ENCODE measurements around the genes POLR1G, GIPR and NANOS2.

DNA sequence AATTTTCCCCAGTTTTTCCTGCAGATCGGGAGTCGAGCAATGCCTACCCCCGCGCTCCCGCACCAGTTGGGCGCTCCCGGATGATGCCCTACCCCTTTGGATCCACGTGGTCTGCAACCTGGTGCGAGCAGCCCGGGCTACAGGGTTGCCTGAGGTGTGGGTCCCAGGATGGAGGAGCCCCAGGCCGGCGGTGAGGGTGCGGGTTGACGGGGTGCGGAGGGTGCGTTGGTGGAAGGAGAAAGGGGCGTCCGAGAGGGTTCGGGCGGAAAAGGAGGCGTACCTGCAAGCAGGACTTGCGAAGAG lies at the start of gene POLR1G:
TSS of gene POLR1G (plus strand) at position 116 of the 303 bp plus-strand sequence.
- PRO-cap, result bidirectional peak, plus-strand start at position 116 of the sequence, minus-strand start outside the sequence
CAGE:
- cytosol, long polyA plus RNA, result start-site peak on the plus strand centred at position 129 of the sequence, 75 bp wide, 442 and 1,268 reads in 2 replicates
- long polyA plus RNA, result start-site peak on the plus strand centred at position 135 of the sequence, 46 bp wide, 389 and 49 reads in 2 replicates
- nucleus, long polyA plus RNA, result start-site peak on the plus strand centred at position 123 of the sequence, 64 bp wide, 458 and 2,312 reads in 2 replicates

DNA sequence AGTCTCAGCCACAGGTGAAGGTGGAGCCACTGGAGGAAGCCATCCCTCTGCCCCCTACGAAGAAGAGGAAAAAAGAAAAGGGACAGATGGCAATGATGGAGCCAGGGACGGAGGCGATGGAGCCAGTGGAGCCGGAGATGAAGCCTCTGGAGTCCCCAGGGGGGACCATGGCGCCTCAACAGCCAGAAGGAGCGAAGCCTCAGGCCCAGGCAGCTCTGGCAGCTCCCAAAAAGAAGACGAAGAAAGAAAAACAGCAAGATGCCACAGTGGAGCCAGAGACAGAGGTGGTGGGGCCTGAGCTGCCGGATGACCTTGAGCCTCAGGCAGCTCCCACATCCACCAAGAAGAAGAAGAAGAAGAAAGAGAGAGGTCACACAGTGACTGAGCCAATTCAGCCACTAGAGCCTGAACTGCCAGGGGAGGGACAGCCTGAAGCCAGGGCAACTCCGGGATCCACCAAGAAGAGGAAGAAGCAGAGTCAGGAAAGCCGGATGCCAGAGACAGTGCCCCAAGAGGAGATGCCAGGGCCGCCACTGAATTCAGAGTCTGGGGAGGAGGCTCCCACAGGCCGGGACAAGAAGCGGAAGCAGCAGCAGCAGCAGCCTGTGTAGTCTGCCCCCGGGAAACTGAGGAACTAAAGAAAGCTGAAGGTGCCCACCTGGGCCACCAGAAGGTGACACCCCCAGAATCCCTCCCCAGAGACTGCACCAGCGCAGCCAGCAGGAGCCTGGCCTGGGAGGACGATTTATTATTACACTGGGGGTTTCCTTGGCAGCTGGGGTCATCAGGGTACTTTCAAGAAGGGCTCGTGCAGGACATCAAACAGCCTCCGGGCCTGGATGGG lies 2.7 kb downstream of the POLR1G start:
- PRO-cap, result no peak
CAGE:
- cytosol, long polyA plus RNA, result no peak
- long polyA plus RNA, result no peak
- nucleus, long polyA plus RNA, result no peak

- PRO-cap, result no peak
CAGE:
- cytosol, long polyA plus RNA, result no peak
- long polyA plus RNA, result no peak
- nucleus, long polyA plus RNA, result no peak
These were observed 4.3 kb downstream of the FOSB start for GRCh38 chr19:45472250-45472419.

DNA sequence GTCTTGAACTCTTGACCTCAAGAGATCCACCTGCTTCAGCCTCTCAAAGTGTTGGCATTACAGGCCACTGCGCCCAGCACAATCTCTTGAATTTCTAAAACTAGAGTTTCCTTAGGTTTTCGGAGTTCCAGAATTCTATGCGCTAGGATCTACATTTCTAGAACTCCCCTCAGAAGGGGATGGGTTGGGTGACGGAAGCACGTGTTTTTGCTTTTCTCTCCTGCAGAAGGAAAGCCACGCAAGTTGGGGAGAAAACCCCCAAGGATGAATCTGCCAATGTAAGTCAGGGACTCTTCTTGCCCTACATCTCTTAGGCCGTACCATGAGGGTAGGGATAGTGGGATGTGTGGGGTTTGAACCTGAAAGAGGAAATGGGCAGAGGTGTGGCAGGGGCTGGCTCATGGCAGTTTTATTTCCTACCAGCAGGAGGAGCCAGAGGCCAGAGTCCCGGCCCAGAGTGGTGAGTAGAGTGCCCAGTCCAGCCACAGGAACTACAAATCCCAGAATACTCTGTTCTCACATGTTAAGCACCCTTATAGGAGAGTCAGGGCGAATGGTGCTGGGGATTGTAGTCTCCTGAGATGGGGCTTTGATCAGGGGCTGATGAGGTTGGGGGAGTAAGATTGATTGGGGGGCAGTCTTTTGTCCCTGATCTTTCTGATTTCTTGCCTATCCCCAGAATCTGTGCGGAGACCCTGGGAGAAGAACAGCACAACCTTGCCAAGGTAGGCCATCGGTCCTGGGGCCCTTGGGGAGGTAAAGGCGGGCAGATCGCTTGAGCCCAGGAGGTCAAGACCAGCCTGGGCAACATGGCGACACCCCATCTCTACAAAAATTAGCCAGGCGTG lies 16.4 kb downstream of the VASP start:
- PRO-cap, result no peak
CAGE:
- cytosol, long polyA plus RNA, result no peak
- long polyA plus RNA, result no peak
- nucleus, long polyA plus RNA, result no peak

DNA sequence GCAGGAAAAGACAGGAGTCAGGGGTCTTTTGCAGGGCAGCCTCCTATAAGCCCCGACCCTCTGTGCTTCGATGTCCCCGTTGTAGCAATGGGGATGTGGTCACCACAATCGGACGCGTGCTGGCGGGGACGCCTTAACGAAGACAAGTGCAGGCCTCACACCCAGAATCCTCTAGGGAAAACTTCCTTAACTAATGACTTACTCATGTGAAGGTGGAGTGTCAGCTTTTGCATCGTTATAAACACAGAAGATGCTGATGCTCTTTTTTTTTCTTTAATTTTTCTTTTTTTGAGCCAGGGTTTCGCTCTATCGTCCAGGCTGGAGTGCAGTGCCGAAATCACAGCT lies 22.2 kb downstream of the VASP start:
- PRO-cap, result no peak
CAGE:
- cytosol, long polyA plus RNA, result no peak
- long polyA plus RNA, result no peak
- nucleus, long polyA plus RNA, result no peak

DNA sequence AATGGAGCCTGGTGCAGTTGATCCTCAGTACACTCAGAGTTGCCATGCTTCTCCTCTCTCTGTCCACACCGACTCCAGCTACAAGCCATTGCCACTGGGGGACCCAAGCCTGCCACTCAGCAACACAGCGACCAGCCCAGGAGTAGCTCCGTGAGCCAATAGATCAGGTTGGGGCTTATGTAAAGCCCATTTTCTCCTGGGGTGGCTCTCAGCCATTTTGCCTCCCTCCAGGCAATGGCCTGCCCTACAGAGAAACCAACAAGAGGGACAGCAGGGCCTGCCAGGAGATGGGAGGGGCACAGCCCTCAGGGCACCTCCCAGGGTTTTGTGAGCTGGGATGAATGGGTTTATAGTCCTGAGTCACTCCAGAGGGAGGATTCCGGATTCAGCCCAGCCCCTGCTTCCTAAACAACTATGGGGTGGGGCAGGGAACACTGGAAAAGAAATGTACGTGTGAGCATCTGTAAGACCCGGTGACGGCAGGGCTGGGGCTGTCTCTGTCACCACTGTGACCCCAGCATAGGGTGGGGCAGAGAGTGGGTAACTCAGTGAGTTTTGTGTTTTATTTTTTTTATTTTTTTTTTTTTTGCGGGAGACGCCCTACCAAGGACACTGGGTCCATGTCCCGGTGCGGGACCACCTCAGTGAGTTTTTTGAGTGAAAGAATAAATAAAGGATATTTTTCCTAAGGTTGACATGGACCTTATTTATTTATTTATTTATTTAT lies 36.4 kb downstream of the OPA3 start:
- PRO-cap, result no peak
CAGE:
- cytosol, long polyA plus RNA, result no peak
- long polyA plus RNA, result no peak
- nucleus, long polyA plus RNA, result no peak

DNA sequence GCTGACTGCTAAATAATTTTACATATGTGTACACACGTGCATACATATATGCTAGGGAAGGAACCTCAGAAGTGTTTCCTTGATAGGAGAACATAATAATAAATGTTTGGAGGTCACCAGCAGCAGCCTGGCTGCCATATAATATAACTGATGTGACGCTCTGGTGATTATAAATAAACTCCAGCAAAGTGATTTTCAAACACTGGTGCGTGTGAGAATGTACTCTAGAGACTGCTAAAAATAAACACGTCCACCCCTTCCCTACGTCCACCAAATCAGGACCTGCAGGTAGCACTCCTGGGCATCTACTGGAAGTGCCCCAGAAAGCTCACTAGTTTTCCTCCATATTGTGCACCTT lies 13.2 kb downstream of the OPA3 start:
- PRO-cap, result no peak
CAGE:
- cytosol, long polyA plus RNA, result no peak
- long polyA plus RNA, result no peak
- nucleus, long polyA plus RNA, result no peak

GRCh38 chr19:45667488-45668391 lies at the start of gene GIPR:
Gene GIPR, plus strand, starts transcription at chr19:45668221.
- PRO-cap, result no peak
CAGE:
- cytosol, long polyA plus RNA, result no peak
- long polyA plus RNA, result no peak
- nucleus, long polyA plus RNA, result no peak

DNA sequence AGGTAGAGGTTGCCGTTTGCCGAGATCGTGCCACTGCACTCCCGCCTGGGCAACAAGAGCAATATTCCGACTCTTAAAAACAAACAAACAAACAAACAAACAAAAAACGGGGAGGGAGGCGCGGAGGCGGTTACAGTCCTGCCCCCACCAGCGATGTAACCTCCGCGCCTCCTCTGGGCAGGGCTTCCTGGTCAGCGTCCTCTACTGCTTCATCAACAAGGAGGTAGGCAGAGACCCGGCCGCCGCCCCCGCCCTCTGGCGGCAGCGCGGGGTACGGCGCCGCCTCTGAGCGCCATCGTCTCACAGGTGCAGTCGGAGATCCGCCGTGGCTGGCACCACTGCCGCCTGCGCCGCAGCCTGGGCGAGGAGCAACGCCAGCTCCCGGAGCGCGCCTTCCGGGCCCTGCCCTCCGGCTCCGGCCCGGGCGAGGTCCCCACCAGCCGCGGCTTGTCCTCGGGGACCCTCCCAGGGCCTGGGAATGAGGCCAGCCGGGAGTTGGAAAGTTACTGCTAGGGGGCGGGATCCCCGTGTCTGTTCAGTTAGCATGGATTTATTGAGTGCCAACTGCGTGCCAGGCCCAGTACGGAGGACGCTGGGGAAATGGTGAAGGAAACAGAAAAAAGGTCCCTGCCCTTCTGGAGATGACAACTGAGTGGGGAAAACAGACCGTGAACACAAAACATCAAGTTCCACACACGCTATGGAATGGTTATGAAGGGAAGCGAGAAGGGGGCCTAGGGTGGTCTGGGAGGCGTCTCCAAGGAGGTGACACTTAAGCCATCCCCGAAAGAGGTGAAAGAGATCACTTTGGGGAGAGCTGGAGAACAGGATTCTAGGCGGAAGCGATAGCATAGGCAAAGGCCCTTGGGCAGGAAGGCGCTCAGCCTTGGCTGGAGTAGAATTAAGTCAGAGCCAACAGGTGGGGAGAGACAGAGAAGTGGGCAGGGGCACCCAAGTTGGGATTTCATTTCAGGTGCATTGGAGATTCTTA lies 10.0 kb downstream of the SNRPD2 start:
- PRO-cap, result no peak
CAGE:
- cytosol, long polyA plus RNA, result no peak
- long polyA plus RNA, result no peak
- nucleus, long polyA plus RNA, result no peak

DNA sequence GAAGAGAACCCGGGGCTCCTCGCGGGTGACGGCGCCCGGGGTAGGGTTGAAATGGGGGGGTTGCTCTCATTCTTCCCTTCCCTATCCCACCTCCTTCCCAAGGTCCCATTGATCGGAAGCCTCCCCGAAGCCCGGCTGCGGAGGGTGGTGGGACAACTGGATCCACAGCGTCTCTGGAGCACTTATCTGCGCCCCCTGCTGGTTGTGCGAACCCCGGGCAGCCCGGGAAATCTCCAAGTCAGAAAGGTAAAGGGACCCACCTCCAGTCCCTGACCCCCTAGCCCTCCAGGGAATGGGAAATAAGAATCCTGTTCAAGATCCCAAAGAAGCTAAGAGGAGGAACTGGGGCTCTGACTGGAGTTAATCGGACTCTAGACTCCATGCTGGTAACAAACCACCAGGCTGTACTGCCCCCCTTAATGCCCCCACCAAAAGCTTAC lies 865 bp downstream of the QPCTL start:
- PRO-cap, result no peak
CAGE:
- cytosol, long polyA plus RNA, result no peak
- long polyA plus RNA, result no peak
- nucleus, long polyA plus RNA, result no peak

GRCh38 chr19:45822884-45823566 lies 7.9 kb upstream of the RSPH6A start:
- PRO-cap, result no peak
CAGE:
- cytosol, long polyA plus RNA, result no peak
- long polyA plus RNA, result no peak
- nucleus, long polyA plus RNA, result no peak

GRCh38 chr19:45834896-45835509 lies 19.9 kb upstream of the RSPH6A start:
- PRO-cap, result no peak
CAGE:
- cytosol, long polyA plus RNA, result no peak
- long polyA plus RNA, result no peak
- nucleus, long polyA plus RNA, result no peak

DNA sequence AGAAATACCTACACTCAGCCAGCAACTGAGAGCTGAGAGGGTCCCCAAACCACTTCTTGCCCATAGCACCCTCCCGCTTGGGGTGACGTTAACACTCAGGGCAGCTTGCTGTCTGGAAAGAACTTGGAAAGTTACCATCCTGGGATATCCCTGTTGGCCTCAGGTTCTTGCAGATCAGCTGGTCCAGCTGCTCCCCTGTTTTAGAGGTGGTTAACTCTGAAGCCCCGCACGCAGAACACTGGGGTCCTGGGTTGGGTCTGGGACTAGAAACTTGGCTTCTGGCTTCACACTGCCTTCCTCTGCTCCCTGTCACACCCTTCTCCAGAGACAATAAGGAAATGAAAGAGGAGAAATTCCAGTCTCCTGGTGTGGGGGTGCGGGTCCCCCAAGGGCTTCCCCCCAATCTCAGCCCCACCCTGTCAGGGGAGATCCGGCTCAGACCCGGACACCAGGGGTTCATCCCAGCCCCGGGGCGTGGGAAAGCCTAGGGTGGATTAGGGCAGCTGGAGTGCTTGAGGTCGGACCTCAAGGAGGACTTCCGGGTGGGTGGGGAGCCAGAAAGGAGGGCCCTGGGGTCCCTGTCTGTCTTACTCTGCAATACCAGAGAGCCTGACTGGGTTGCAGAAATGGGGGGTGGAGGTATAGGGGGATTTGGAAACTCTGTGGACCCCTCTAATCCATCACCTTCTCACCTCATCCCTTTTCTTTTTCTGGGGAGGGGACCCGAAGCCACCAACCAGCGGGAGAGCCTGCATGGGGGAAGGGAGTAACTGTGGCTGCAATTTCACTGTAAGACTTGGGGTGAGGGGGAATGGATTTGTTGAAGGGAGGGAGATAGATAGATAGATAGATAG lies 2.7 kb downstream of the FOXA3 start:
- PRO-cap, result no peak
CAGE:
- cytosol, long polyA plus RNA, result no peak
- long polyA plus RNA, result no peak
- nucleus, long polyA plus RNA, result no peak

DNA sequence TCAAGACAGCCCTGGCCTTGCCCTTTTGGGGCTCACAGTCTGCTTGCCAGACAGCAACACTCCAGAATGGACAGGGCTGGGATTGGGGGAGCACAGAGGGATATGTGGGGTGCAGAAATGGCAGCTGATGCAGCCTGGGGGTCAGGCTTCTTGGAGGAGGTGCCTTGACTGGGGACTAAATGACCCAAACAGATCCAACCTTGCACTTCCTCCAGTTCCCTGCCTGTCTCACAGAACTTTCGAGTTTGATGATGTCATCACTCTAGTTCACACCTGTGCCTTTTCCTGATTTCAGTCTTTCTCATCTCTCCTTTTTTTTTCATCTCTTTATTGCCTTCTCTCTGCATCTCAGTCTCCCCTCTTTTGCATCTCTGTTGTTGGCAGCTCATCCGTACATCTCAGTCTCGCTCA lies 4.6 kb downstream of the IRF2BP1 start:
- PRO-cap, result no peak
CAGE:
- cytosol, long polyA plus RNA, result no peak
- long polyA plus RNA, result no peak
- nucleus, long polyA plus RNA, result no peak

DNA sequence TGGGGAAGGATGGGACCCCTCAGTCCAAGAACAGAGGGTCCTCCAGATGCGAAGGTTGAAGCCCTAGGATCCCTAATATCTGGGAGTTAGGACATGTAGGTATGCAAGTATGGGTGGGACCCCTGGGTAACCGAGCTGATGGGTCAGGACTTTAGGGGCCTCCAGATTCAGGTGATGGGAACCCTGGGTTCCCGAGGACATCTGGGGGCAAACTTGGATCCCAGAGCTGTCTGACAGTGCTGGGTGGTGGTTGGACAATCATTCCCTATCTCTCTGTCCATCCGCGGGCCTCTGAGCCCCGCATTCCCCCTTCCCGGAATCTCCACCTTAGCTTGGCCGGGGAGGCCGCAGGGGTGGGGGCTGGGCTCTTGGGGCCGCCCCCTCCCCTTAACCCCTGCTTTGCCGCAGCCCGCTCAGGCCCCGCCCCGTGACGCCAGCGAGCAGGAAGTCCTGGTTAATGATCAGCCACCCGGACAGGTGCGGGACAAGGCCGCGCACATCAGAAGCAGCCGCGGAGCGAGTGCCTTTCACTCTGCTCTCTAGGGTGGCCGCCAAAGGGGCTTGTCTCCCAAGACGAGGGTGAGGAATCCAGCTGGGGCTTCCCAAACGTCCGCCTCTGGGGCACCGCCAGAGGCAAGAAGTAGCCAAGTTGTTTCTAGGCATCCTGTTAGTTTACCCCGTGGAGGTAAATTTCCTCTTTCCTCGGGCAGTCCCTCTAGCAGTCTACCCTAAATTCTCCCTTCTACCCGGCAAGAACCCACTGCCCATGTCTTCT lies 3.3 kb downstream of the IRF2BP1 start:
- PRO-cap, result bidirectional peak, plus-strand start at position 475 of the sequence, minus-strand start at position 349 of the sequence
CAGE:
- cytosol, long polyA plus RNA, result no peak
- long polyA plus RNA, result no peak
- nucleus, long polyA plus RNA, result no peak

DNA sequence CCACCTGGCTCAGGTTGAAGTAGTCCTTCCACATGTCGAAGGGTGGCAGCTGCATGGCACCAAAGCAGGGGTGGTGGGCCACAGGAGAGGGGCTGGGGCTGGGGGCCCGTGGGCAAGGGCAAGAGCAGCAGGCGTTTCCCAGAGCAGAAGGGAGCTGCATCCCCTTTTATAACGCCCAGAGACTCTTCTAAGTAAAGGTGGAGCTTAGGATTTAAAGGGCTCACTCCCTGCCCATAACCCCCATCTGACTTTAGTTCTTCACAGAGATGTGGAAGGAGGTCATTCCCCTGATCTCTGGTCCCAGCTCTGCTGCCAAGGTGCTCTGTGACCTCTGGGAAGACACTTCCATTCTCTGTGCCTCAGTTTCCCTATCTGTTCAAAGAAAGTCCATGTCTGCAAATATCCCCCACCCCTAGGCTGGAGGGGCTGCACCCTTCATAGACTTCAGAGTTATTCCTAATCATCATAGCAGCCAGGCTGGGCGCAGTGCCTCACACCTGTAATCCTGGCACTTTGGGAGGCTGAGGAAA lies at the start of gene NANOS2:
TSS of gene NANOS2 (minus strand) at position 140 of the 530 bp plus-strand sequence.
- PRO-cap, result no peak
CAGE:
- cytosol, long polyA plus RNA, result no peak
- long polyA plus RNA, result no peak
- nucleus, long polyA plus RNA, result no peak

- PRO-cap, result no peak
CAGE:
- cytosol, long polyA plus RNA, result no peak
- long polyA plus RNA, result no peak
- nucleus, long polyA plus RNA, result no peak
These were observed 14.5 kb downstream of the NOVA2 start for GRCh38 chr19:45959165-45959639.

- PRO-cap, result no peak
CAGE:
- cytosol, long polyA plus RNA, result no peak
- long polyA plus RNA, result no peak
- nucleus, long polyA plus RNA, result no peak
These were observed 4.4 kb downstream of the CCDC61 start for GRCh38 chr19:45999295-46000506.

DNA sequence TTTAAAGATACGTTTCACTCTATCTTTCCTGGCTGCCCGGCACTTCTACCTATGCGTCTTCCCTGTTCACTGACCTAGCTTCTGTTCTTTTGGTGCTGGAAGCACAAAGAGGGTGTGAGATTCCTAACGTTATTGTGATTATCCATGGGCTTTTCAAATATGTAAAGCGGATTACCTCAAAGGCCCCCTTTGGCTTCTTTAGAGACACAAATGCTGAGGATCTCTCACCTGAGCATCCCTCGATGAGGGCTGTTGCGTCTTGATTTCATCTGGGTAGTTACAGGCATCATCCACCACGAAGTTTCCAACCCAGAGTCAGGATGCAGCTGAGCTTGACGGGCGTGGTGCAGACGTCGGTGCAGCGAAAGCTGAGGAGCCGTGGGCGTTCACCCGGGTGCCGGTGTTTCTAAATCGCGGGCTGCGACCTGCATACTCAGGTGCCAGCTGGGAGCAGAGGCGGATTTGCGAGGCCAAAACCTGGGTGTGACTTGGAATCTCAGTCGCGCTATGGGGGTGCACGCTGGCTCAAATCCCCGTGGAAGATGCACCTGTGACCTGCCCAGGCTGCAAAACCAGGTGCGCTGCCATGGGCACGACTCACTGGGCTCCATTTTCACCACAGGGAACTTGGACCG lies 36.1 kb upstream of the IGFL4 start:
- PRO-cap, result no peak
CAGE:
- cytosol, long polyA plus RNA, result no peak
- long polyA plus RNA, result no peak
- nucleus, long polyA plus RNA, result no peak

- PRO-cap, result no peak
CAGE:
- cytosol, long polyA plus RNA, result no peak
- long polyA plus RNA, result no peak
- nucleus, long polyA plus RNA, result no peak
These were observed 7.9 kb upstream of the IGFL3 start for GRCh38 chr19:46132336-46132747.